ENCODE data around the genes NOL8 and IPPK.

GRCh38 chr9:91896393-91897177 is 53.4 kb downstream of the ROR2 start:
- PRO-cap, 2 experiments = peak in 1 of 2 experiments; most common minus-strand start chr9:91896951 (in 1)

- PRO-cap, 2 experiments = no peak in any of the 2 experiments
These were observed 71.8 kb downstream of the SPTLC1 start for GRCh38 chr9:92043369-92043953.

DNA sequence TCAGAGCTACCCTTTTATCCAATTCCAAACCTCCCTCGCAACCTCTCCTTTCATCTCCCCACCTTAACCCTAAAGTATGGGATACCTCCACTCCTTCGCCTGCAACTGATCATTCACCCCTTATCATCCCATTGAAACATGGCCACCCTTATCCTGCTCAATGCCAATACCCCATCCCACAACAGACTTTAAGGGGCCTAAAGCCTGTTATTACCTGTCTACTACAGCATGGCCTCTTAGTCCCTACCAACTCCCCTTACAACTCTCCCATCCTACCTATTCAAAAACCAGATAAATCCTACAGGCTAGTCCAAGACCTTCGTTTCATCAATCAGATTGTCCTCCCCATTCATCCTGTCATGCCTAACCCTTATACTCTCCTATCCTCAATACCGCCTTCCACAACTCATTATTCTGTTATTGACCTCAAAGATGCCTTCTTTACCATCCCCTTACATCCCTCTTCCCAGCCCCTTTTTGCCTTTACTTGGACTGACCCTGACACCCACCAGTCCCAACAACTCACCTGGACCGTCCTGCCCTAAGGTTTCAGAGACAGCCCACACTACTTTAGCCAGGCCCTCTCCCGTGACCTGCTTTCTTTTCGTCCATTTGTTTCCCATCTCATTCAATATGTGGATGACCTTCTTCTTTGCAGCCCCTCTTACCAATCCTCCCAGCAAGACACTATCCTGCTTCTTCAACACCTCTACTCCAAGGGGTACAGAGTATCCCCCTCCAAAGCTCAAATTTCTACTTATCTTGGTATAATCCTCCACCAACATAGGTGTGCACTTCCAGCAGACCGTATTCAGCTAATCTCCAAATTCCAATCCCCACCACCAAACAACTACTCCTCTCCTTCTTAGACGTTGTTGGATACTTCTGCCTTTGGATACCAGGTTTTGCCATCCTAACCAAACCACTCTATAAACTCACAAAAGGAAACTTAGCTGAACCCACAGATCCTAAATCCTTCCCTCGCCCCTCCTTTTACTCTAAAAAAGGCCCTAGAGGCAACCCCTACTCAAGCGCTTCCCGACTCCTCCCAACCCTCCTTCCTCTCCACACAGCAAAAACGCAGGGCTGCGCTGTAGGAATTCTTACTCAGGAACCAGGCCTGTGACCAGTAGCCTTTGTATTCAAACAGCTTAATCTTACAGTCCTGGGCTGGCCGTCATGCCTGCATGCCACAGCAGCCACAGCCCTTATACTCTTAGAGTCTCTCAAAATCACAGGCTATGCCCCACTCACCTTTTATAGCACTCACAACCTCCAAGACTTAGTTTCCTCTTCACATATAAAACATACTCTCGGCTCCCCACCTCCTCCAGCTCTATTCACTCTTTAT is 40.3 kb downstream of the SPTLC1 start:
- PRO-cap, 2 experiments = no peak in any of the 2 experiments

DNA sequence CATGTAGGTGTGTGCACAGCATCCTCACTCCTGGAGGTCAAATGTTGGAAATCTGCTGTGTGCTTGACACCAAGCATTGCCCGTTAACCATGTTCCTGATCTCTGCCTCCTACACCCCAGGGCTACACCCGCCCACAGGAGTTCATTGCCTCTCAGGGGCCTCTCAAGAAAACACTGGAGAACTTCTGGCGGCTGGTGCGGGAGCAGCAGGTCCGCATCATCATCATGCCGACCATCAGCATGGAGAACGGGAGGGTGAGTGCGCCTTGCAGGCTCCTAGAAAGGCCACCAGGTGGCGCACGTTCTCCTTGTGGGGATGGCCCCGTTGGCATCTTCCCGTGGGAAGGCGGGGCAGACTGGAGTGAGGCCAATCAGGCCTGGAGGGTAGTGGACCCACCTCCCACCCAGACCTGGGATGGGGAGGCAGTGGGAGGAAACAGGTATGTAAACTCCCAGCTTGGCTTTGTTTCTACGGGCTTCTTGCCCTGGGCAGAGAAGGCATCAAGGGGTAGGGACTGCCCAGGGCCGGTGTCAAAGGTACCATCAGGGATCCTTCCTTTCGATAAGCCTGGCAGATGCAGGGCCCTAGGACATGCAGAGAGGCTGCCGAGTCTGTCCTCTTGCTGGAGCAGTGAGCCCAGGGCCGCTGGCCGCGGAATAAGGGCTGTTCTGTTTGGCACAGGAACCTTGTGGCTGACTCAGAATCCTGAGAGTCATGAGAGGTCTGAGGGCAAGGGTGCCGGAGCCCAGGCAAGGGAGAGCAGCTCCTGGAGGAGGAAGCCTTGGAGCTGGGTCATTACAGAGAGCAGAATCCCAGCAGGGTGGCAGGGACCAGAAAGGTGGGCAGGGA is 18.8 kb upstream of the SPTLC1 start:
- PRO-cap, 2 experiments = no peak in any of the 2 experiments

DNA sequence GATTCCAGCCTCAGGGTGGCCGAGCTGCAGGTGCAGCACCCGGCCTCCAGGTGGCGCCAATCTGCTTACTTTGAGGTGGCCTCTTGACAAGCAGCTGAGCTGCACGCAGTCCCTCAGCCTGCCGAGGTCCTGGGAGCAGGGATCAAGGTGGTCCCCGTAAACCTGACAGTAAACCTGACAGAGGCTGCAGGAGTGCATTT is 25.1 kb upstream of the SPTLC1 start:
- PRO-cap, 2 experiments = no peak in any of the 2 experiments

GRCh38 chr9:92313202-92313714 is 11.9 kb downstream of the NOL8 start:
- PRO-cap, 2 experiments = no peak in any of the 2 experiments

- PRO-cap, 2 experiments = no peak in any of the 2 experiments
These were observed 10.6 kb downstream of the NOL8 start for GRCh38 chr9:92314134-92315340.

- PRO-cap, 2 experiments = peak in 2 of 2 experiments; most common plus-strand start chr9:92325242 (in 1); most common minus-strand start chr9:92325350 (in 2)
These were observed at the start of gene NOL8 for GRCh38 chr9:92325006-92325757. TSS of gene NOL8 (minus strand) at chr9:92325350.

DNA sequence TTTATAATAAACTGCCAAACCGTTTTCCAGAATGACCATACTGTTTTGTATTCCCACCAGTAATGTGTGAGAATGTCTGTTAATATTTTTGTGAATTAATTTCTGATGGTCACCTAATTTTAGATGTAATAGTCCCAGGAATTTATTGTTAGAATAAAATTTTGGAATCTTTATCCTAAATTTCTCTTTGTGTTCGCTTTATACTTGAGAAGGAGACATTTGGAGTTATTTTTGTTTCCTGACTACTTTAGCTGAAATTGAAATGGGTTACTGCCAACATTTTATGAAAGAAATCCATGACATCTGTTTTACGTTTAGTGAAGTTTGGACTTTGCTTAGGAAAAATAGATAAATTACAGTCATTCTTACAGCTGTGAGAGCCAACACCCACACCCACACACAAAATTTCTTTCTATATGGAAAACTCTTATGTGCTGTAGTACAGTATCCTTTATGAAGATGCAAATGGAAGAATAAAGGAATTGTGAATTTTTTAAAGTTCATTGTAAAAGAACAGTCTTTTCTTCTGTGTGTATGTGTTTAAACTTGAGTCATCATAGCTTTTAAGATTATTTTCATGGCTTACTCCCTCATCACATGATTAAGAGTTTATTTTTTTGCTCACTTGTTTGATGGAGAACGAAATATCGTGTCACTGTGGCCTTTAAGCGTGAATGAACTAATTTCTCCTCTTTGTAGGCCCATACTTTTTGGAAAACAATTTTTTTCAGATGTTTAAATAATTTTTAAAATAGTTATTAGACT is 24.4 kb downstream of the CENPP start:
- PRO-cap, 2 experiments = no peak in any of the 2 experiments

DNA sequence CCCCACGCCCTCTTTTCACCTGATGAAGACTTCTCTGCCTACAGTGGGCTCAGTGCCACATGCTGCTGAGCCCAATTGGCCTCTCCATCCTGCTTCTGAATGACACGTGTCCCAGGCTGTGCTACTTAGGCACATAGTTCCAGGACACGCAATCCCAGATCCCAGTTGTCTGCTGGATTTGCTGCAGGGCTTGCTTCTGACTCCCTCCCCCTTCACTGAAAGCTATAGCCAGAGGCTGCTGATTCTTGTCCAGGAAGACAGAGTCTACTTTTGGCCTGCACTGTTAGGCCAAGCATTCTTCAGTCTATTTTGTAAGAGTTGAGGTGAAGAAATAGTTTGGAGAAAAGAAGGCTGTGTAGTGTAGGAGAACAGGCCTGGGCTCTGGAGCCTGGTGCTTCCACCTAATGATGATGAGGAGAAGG is 34.1 kb downstream of the ECM2 start:
- PRO-cap, 2 experiments = no peak in any of the 2 experiments

DNA sequence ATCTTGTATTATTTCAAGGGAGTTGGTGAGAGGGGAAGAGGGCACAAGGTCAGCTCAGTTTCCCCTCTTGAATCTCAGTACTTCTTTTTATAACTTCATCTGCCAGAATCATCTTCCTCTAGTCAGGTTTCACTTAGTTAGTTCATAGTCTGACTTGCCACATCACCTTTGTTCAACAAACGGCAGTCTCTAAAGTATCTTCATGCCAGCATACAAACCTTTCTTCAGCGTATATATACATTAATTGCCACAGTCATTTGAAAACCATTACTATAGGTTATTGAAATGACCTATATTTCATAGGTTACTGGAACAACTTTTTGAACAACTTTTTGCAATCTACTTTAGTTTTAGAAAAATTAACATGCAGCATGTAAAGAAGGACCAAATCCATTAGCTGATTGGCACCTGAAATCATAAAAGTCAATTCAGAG is 1.5 kb downstream of the ECM2 start:
- PRO-cap, 2 experiments = no peak in any of the 2 experiments

DNA sequence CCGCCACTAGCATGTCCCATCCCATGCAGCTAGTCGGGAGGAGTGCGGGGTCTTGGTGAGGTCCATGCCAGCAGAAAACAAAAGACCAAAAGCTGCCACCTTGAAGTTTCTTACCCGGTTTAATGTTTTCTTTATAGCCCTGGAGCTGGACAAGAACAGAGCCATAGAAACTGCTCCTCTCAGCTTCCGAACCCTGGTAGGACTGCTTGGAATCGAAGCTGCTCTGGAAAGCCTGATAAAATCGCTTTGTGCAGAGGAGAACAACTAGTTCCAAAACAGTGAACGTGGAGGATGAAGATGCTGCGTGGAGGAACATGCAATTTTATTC is 57.1 kb downstream of the IPPK start:
- PRO-cap, 2 experiments = peak in 1 of 2 experiments; most common minus-strand start position 204 of the sequence (in 1)

- PRO-cap, 2 experiments = peak in 2 of 2 experiments; most common plus-strand start chr9:92670372 (in 1); most common minus-strand start chr9:92670131 (in 2)
These were observed at the start of gene IPPK for GRCh38 chr9:92669334-92670493. TSS of gene IPPK (minus strand) at chr9:92670131.

DNA sequence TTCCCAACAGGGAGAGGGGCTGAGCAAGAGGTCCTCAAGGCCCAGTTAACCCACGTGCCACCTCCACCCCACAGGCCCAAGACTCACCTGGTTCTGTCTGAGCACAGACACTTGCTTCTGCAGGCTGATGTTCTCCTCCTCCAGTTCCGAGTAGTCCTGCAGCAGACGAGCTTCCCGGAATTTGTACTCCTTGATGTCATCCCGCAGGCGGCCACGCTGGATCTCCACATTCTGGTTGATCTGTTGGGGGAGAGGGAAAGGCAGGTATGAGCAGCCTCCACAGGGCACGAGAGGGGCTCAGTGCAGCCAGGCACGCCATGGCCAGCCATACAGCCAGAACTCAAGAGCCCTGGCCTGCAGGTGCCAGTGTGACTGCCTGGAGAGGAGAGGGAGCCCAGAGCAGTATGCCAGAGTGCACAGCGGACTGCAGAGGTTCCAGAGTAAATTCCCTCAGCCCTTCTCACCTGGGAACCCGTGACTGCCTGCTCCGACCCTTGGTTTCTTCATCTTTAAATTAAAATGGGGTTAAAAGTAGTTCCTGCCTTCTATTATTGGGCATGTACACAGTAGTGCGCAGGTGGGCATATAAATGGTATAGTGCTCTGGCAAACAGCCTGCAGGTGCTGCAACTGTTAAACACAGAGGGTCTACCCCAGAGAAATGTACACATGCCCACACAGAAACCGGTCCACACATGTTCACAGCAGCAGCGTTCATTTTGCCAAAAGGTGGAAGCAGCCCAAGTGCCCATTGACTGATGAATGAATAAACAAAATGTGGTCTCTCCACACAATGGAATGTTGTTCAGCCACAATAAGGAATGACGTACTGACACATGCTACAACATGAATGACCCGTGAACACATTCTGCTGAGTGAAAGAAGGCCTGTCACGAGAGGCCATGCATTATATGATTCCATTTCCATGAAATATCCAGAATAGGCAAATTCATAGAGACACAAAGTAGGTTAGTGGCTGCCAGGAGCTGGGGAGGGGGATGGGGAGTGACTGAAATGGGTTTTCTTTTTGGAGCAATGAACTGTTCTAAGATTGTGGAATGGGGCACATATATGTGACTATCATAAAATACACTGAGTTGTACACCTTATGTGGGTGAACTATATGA is 41.7 kb downstream of the BICD2 start:
- PRO-cap, 2 experiments = no peak in any of the 2 experiments

DNA sequence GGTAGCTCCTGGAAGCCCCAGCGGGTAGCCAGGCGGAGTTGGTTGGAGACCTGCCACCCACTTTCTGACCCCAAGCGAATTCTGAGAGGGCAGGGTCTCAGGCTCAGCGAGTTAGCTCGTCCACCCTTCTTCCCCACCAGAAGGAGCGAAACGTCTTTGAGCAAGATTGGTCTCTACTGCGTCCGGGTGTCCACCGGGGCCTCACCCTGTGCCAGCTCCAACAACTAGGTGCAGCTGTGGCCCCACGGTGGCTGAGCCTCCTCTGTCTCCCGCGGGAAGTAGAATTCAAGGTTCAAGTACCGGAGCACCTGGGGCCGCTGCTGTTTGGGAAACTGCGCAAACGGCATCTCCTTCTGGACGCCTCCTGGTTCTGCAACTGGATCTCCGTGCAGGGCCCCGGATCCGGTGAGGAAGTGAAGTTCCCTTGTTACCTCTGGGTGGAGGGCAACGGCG is 34.3 kb upstream of the FGD3 start:
- PRO-cap, 2 experiments = no peak in any of the 2 experiments

DNA sequence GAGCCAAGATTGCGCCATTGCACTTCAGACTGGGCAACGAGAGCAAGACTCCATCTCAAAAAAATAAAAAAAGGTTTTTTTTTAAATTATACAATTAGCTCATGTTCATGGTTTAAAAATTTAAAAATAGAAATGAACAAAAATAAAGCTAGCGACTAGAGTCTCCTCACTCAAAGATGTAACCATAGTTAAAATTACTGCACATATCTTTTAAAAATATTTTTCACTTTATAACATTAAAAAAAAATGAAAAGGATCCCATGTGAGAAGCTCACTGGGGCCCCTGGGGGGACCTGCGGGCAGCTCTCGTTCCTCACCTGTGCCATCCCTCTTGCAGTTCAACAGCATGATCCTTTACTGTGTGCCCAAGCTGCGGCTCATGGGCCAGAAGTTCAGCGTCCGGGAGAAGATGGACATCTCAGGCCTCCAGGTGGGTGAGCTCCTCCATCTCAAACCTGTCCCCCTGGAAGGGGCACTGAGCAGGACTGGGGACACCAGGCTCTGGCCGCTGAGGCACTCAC is 43.0 kb upstream of the SUSD3 start:
- PRO-cap, 2 experiments = no peak in any of the 2 experiments

- PRO-cap, 2 experiments = no peak in any of the 2 experiments
These were observed 18.0 kb downstream of the CARD19 start for GRCh38 chr9:93114015-93114464.

DNA sequence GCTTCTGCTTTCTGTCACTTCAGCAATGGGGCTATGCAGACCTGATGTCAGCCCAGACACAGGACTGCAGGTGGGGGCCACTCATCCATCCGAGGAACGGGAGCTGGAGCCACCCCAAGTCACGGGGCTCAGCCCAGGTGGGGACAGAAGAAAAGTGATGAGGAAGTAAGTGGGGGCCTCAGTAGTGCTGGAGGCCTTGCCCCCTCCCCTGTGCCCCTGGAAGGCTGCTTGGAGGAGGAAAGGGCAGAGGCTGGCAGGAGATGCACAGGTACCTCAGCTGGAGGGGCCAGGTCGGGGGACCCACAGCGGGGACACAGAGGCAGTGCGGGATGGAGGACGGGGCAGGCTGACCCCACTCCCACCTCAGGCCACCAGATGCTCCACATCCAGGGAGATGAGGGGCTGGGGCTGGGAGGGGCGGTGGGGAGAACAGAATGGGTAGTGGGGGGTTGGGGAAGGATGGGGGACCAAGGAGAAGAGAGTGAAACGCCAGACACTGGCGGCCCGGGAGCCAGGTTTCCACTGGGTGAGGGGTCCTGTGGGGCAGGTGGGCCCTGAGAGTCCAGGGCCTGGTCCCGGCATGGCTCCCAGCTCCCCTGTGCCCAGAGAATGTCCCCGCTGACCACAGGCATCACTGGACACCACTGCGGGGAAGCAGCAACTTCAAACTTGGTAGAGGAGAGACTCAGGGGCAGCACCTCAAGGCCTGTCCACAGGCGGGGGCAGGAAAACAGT is 13.4 kb downstream of the NINJ1 start:
- PRO-cap, 2 experiments = no peak in any of the 2 experiments

GRCh38 chr9:93122564-93123348 is 11.3 kb downstream of the NINJ1 start:
- PRO-cap, 2 experiments = no peak in any of the 2 experiments

DNA sequence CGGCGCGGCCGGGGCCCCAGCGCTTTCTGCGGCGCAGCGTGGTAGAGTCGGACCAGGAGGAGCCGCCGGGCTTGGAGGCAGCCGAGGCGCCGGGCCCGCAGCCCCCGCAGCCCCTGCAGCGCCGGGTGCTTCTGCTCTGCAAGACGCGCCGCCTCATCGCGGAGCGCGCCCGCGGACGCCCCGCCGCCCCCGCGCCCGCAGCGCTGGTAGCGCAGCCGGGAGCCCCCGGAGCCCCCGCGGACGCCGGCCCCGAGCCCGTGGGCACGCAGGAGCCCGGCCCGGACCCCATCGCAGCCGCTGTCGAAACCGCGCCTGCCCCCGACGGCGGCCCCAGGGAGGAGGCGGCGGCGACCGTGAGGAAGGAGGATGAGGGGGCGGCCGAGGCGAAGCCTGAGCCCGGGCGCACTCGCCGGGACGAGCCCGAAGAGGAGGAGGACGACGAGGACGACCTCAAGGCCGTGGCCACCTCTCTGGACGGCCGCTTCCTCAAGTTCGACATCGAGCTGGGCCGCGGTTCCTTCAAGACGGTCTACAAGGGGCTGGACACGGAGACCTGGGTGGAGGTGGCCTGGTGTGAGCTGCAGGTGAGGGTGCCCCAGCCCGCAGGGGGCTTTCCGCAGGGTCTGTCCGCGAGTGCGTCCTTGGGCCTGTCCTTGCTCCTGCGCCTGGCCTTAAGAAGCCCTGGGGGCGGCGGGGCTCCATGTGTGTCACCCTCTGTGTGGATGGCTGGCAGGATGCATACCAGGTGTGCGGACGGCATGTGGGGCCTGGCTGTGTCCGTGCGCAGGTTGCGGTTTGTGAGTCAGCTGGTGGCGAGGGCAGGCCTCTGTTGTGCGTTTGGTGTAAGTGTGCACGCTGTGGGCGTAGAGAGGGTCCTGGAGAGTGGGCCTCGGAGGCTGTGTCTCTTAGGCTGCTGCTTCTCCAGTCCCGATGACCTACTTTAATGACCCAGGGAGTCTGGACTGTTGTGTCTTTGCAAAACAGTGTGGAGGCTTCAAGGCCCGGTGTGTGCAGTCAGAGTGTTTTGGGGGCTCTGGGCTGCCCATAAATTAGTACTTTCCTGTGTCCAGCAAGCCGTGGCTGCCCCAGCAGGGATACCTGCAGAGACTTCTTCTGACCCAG is 1.4 kb downstream of the WNK2 start:
- PRO-cap, 2 experiments = no peak in any of the 2 experiments

Measured in Metastatic Liver Carcinoma in the Lung (tissue), 2 donors.